Epidermal melanocyte (primary cell): ENCODE results near the gene PKD2.

DNA sequence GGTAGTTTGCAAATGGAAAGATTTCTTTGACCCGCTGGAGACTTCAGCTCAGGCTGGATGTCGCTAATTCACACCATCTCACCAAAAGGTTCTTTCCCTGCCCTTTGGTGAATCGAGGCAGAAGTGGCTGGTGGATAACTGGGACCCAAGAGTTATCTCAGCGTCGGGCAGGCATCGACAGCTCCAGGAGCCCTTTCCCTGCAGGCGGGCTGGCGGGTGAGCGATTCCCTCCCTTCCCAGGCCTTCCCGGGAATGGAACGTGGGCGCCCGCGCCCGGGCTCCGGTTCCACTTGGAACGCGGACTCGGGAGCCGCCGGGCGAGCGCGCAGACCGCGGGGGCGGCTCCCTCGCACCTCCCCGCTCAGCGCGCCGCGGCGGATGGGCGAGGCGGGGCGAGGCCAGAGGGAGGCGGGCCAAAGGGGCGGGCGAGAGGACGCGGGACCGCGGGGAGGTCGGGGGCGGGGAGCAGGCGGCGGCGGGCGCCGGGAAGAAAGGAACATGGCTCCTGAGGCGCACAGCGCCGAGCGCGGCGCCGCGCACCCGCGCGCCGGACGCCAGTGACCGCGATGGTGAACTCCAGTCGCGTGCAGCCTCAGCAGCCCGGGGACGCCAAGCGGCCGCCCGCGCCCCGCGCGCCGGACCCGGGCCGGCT is at the start of gene PKD2:
Gene PKD2, plus strand, starts transcription at position 468 of the 652 bp plus-strand sequence.
- RRBS = 4% methylated on average over 29 of the region's 80 CpGs

GRCh38 chr4:88046372-88047424 is 39.3 kb downstream of the PKD2 start:
- RRBS = no CpG with 5 or more reads among the region's 8 CpGs

DNA sequence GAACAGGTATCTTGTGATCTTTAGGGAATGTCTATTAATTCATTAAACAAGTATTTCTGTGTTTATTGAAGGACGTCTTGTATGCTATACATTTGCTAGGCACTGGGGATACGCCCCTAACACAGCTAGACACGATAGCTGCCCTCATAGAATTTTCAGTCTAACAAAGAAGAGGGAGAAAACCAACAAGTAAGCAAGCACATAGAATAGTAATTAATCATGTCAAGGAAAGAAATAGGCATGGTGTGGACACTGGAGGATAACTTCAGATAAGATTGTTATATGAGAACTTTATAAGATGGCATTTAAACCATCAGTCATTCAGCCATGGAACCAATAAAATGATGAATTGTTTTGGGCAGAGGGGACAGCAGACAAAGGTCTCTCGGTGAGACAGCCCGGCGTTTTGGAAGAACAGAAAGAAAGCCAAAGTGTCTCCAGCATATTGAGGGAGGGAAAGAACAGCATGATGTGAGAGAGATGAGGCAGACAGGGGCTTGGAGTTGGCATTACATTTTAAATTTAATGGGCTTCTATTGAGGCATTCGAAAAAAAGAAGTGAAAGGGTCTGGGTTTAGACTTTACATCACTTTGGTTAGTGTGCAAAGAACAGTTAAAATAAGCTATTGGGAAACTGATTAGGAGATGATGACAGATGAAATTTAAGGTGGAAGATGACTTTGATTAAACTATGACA is 843 bp upstream of the PPM1K start:
- RRBS = no CpG with 5 or more reads among the region's 7 CpGs

DNA sequence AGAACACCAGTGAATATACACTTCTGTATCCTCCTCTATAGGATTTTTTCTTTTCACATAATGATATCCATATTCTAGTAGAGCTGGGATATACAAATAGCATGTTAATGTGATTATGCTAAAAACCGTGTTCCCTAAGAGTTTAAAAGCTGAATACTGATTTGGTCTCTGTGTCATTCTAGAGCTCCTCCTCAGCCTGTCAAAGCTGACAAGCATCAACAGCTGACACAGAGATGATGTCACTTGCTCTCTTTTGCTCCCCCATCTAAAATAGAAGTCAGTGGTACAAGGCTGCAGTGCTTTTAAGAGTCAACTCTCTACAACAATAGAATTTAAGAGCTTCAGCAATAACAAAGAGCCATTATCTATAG is 17.1 kb upstream of the HERC3 start:
- RRBS = no CpG with 5 or more reads among the region's 1 CpG

DNA sequence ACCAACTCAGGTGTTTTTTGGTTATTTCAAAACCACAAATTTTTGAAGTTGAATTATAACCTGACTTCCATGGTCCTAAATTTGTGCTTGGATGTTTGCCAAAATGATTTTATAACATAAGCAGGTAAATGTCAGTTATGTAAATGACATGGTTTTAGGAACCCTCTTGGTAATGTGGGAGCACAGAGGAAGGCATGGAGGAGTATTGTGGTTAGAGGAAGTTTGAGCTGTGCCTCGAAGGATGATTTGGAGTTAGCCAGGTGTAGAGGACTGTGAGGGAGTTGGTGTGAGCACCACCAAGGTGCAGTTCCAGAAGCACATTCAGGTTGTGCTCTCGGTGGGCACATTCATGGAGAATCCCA is 40.1 kb downstream of the NAP1L5 start:
- RRBS = no CpG with 5 or more reads among the region's 2 CpGs

DNA sequence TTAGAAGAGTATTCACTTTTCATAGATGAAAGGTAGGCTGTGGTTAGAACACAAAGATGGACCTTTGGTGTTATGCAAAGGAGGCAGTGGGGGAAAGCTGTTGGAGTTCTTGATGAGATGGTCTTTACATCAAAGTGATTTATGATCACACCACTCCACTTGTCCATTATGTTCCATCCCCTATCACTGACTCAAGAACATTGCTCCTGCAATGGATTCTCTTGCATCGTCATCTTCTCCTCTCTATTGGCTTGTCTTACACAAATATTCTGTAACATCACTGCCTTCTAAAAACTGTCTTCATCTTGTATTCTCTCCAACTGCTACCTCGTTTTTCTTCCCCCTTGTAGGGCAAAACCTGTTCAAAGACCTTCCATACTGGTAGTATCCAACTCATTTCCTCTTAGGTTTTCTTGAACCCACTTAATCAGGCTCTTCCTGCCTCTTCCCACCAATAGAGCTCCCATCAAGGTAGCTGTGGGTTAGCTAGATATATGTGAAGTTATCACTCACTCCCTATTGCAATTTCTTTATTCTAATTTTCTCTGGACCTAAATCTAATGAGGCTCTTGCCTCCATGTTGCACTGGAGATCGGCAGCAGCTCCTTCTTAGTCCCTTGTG is 75.4 kb upstream of the NAP1L5 start:
- RRBS = no CpG with 5 or more reads among the region's 3 CpGs

DNA sequence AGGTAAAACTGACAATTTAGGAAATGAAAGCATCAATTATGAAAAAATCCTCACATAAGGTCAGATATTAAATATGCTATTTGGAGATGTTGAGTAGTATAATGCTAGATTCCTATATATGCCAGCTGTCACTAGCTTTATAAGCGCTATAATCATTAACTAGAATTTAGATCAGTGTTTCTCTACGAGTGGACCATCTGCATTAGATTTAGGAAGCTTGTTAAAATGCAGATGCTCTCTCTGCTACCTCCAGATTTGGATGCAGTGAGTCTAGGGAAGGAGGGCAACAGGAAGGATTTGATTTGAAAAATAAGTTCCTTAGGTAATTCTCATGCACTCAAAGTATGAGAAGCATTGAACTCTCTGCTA is 122.8 kb upstream of the NAP1L5 start:
- RRBS = no CpG with 5 or more reads among the region's 2 CpGs

DNA sequence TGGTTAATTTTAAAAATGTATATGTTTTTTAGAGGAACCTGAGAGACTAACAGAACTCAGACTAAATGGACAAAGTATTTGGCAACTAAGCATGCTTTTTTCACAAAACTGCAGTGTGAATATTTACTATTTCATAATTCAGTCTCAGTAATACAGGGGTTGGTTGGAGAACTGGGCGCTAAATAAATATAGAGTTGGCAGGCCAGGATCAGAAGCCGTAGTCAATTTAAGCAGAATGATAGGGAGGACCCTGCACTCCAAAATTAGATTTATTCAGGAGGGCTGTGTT is 5.8 kb downstream of the TIGD2 start:
- RRBS = no CpG with 5 or more reads among the region's 2 CpGs

DNA sequence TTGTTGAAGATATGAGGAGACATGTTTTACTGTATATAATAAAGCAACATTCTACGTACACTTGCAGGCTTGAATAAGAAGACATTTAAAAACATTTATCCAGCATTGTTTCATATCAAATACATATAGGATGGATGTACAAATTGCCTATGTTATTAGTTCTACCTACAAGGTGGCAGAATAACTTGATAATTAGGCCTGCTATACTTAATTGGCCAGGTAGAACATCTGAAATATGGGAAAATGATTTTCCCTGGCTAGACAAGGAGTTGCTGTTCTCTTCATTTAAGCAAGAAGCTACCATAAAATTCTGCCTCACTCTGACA is 49.7 kb downstream of the TIGD2 start:
- RRBS = no CpG with 5 or more reads among the region's 1 CpG

DNA sequence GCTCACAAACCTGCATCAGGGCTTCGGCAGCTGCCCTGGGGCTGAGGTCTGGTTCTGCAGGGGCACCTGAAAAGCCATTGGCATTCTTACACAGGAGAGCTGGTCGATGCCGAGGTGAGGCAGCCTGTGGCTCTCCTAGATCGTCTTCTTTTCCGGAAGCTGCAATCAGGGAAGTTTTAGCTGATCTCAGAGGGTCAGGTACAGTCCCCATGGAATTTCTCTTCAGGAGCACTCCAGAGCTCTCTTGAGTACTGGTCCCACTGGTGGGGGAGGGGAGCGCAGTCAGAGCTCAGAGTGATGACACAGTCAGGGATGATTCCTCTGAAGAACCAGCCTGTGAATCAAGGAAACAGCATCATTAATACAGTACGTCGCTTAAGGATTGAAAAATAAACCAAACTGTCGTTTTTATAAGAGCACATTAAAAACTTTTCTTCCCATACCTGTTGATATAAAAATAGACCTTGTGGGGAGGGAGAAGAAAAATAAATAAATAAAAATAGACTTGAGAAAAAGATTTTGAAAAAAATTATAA is 57.6 kb downstream of the GPRIN3 start:
- RRBS = no CpG with 5 or more reads among the region's 9 CpGs

- RRBS = no CpG with 5 or more reads among the region's 5 CpGs
Observed at GRCh38 chr4:89279601-89280147, 27.9 kb downstream of the GPRIN3 start.

DNA sequence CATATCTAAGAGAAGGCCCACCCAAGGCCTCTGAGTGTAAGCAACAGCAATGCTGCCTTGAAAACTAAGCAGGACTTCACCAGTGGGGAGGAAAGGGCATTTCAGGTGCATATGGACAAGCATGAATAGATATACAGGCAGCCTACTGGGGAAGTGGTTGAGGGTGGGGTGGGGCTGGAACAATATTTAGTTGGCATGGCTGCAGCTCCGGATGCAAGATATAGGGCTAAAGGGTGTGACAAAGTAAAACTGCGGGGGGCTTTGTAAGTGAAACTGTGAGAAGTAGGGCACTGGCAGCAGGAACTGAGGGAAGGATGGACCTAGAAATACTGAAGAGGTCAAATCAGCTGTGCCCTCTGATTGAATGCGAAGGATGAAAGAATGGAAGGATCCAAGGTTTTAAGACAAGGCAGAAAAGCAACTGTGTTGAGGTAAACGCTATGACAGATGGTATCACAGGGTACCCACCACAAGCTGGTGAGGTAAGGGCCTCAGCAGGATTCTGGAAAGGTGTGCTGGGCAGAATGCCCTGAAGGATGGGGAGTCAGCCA is 23.9 kb downstream of the GPRIN3 start:
- RRBS = no CpG with 5 or more reads among the region's 4 CpGs

GRCh38 chr4:89294517-89295059 is 13.0 kb downstream of the GPRIN3 start:
- RRBS = no CpG with 5 or more reads among the region's 1 CpG

- RRBS = no CpG with 5 or more reads among the region's 13 CpGs
Observed at GRCh38 chr4:89298698-89299924, 8.5 kb downstream of the GPRIN3 start.

- RRBS = no CpG with 5 or more reads among the region's 5 CpGs
Observed at GRCh38 chr4:89303686-89304419, 3.7 kb downstream of the GPRIN3 start.

DNA sequence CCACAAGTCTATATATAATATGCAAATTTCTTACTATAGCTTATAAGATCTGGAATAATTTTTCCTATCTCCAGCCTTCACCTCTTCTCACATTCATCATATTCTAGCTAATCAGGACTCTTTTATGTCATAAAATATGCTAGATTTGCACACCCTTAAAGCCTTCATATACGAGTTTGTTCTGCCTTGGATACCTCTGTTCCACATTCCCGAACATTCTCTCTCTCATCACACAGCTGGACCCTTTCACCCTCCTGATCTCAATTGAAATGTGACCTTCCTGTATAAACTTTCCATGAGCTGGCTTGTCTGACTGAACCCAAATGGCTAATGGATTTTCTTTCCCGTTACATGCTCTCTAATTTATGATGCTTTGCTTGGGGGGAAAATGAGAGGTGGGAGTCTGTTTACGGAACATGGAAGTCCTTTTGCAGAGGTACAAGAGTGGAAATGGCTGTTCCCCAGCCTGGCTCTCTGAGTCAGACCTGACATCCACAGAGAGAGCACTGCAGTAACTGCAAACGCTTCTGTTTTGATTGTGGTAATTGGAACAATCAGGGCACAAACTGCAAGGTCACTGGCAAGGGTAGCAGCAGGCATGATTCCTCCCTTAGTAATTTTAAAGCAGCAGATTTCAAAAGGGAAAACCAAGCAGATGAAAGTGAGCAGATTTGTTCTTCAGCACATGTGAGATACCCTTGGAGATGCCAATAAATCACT is 84.1 kb downstream of the SNCA start:
- RRBS = no CpG with 5 or more reads among the region's 5 CpGs

DNA sequence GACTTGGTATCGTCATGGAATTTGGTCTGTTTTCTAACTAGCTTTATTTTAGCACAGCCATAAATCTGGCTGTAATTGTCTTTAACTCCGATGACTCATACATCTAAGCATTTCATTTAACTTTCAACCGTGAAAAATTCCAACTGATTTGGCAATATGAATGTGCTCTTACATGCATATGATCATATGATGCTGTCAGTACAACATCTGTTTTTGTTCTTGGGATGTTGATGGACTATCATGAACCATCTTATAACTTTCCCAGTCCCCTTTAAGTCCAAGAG is 83.2 kb downstream of the SNCA start:
- RRBS = no CpG with 5 or more reads among the region's 3 CpGs

DNA sequence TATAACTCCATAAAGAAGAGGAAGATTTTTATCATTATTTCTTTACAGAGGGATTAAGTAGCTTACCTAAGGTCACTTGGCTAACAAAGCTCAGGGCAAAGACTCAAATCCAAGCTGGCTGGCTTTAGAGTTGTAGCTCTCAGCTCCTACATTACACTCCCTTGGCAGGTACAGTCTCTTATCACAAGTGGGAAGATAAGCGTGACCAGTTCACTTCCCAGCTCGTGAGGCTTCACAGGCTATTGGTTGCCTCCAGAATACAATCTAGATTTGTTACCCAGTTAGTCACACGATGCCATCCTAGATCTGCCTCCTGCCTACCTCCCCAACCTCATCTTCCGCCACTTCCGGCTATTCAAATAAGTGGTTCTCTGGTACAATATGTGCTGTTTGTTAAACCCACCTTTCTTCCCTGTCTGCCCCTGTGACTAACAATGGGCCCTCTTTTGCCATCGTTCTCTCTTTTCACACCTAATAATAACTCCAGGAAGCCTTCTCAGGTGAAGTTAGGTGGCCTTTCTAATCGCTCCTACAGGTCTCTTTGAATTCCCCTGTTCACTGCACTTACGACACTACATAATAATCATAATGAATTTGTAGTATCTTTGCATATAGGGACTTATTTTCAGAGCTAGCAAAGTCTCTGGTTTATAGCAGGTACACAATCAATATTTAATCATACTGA is 3.8 kb downstream of the MMRN1 start:
- RRBS = no CpG with 5 or more reads among the region's 8 CpGs

- RRBS = no CpG with 5 or more reads among the region's 2 CpGs
Observed at GRCh38 chr4:94507482-94508318, 56.0 kb downstream of the PDLIM5 start.

GRCh38 chr4:94590471-94591042 is 138.8 kb downstream of the PDLIM5 start:
- RRBS = no CpG with 5 or more reads among the region's 2 CpGs